Fibroblast of villous mesenchyme (primary cell): ENCODE measurements around the genes SLC40A1 and NAB1.

GRCh38 chr2:188994419-188994900 is 20.3 kb downstream of the COL3A1 start:
- CAGE, long polyA plus RNA: no peak

DNA sequence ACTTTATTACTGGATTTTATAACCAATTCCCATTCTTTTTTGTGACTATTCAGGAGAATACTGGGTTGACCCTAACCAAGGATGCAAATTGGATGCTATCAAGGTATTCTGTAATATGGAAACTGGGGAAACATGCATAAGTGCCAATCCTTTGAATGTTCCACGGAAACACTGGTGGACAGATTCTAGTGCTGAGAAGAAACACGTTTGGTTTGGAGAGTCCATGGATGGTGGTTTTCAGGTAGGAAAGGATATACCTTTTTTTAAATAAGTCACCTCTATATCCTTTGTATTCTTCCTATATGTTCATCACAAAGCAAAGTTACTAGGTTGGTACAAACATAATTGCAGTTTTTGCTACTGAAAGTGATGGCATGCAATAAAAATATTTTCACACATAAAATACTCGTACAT is 36.0 kb downstream of the COL3A1 start:
- CAGE, long polyA plus RNA: no peak

DNA sequence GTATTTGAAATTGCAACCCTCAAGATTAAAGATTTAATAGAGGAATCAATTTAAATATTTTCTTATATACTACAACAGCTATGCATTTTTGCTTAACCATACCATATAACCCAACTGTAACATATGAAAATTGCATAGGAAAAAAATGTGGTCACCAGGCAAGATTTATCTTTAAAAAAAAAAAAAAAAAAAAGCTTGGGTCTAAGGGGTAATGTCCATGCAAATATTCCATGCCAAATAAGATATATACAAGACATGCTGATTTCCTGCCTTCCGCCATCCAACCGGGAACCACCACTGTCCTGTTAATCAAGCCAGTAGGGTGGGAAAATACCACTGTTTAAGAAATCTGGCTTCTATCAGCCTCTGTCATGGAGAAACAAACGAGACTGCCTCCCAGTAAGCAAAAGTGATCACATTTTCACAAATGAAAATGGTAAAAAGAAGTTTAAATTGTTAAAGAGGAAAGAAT is 988 bp downstream of the COL5A2 start:
- CAGE, long polyA plus RNA: no peak

DNA sequence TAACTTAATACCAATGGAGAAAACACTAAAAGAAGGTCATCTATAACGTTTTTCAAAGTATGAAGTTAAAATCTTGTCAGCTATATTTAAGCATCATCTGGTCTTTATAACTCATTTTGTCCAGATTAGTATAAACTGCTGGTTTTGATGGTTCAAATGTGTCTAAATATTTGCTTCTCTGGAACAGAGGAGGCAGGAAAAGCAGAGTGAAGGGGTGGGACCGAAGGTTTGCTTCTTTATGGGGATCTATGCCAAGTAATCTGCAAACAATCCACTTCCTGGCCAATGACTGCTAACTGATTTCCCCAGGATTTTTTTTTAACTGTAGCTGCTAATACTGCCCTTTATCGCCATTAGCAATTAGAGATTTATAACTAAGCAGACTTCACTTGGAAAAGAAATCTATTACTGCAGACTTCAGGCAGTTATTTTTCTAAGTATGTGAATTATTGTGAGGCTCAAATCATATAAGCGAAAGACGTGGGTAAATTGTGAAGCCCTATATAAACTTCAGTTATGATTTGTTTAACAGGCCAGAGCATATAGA is 31.2 kb upstream of the COL5A2 start:
- CAGE, long polyA plus RNA: no peak

DNA sequence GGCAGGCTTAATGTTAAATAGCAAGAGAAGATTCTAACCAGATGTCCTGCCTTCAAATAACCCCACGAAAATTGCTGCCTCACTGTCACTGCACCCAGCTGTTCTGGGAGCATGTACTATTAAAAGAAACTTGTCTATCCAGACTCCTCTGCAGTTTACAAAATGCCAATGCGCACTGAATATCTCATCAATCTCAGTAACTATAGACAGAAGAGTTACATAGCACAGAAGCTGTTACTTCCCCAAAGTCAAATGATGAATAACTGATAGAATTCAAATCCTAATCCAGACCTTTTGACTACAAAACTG is 43.9 kb downstream of the WDR75 start:
- CAGE, long polyA plus RNA: no peak

- CAGE, long polyA plus RNA: no peak
Measured at GRCh38 chr2:189533123-189533791, 47.3 kb downstream of the SLC40A1 start.

- CAGE, long polyA plus RNA: no peak
Measured at GRCh38 chr2:189569234-189570081, 11.1 kb downstream of the SLC40A1 start.

- CAGE, long polyA plus RNA: no peak
Measured at GRCh38 chr2:189580533-189581261, at the start of gene SLC40A1. Gene SLC40A1, minus strand, starts transcription at chr2:189580786.

DNA sequence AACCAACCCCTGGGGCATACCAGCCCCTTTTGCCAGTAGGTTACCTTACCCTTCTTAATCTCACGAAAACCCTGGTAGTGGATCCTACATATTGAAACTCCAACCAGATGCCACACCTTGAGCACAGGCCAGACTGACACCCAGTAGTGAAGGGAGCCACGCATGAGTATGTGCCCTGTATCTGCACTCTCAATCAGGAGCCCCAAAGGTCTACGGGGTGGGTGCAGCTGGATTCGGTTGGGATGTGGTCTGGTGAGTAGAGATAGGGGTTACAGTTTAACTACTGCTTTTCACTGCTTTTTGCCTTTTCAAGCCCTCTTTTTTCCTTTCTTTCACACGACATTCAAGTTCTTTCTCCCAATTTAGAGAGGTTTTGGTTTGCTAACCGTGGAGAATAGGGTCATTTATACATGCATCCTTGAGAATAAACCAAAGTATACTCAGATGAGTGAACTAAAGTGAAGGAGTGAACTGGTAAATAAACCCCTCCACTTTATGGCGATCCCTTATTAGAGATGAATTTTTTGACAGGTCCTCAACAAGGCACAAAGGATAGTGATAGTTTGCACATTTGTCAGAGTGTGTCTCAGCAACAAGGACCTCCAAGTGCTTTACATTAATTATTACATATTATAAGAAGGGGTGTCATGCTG is 1.4 kb upstream of the SLC40A1 start:
- CAGE, long polyA plus RNA: no peak

- CAGE, long polyA plus RNA: no peak
Measured at GRCh38 chr2:189661916-189662397, 698 bp downstream of the ASDURF start.

DNA sequence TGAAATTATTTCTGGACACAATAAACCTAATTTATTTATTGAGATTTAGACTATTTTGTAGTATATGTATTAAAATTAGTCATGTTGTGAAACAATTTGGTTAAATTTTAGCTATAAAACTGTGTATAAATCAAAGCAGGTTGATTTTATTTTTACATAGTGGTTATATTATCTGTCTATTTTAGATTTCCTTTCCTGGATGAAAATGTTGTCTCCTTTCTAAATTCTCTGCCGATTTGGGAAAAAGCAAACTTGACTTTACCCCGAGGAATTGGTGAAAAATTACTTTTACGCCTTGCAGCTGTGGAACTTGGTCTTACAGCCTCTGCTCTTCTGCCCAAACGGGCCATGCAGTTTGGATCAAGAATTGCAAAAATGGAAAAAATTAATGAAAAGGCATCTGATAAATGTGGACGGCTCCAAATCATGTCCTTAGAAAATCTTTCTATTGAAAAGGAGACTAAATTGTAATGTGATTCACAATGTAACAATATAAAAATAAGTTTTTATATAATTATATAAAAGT is 4.2 kb upstream of the ANKAR start:
- CAGE, long polyA plus RNA: no peak

DNA sequence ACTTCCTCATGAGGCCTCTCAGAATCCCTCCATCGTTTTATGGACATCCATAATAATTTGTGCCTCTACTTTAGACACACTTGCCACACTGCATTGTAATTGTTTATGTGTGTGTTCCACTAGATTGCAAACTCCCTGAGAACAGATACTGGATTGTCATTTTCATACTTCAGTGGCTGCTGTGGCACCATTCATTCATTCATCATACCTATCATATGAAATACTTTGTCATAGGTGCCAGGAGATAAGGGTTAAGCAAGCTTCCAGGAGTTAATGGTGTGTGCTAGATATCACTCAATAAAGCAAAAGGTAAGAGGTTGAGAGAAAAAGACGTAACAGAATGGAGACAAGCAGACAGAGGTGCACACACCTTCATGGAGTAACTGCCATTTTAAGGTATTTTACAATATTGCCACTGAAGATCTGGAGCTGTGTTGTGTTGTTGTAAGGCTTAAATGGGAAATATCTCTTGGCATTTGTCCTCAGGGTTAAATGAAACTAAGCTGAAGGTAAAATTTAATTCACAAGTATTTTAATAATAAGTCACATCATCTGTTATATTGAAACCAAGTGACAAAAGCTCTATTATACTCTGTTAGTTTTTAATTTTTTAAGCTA is 55.2 kb downstream of the C2orf88 start:
- CAGE, long polyA plus RNA: no peak

DNA sequence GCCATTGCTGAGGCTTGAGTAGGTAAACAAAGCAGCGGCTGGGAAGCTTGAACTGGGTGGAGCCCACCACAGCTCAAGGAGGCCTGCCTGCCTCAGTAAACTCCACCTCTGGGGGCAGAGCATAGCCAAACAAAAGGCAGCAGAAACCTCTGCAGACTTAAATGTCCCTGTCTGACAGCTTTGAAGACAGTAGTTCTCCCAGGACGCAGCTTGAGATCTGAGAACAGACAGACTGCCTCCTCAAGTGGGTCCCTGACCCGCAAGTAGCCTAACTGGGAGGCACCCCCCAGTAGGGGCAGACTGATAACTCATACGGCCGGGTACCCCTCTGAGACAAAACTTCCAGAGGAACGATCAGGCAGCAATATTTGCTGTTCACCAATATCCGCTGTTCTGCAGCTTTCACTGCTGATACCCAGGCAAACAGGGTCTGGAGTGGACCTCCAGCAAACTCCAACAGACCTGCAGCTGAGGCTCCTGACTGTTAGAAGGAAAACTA is 62.9 kb downstream of the NEMP2 start:
- CAGE, long polyA plus RNA: no peak

DNA sequence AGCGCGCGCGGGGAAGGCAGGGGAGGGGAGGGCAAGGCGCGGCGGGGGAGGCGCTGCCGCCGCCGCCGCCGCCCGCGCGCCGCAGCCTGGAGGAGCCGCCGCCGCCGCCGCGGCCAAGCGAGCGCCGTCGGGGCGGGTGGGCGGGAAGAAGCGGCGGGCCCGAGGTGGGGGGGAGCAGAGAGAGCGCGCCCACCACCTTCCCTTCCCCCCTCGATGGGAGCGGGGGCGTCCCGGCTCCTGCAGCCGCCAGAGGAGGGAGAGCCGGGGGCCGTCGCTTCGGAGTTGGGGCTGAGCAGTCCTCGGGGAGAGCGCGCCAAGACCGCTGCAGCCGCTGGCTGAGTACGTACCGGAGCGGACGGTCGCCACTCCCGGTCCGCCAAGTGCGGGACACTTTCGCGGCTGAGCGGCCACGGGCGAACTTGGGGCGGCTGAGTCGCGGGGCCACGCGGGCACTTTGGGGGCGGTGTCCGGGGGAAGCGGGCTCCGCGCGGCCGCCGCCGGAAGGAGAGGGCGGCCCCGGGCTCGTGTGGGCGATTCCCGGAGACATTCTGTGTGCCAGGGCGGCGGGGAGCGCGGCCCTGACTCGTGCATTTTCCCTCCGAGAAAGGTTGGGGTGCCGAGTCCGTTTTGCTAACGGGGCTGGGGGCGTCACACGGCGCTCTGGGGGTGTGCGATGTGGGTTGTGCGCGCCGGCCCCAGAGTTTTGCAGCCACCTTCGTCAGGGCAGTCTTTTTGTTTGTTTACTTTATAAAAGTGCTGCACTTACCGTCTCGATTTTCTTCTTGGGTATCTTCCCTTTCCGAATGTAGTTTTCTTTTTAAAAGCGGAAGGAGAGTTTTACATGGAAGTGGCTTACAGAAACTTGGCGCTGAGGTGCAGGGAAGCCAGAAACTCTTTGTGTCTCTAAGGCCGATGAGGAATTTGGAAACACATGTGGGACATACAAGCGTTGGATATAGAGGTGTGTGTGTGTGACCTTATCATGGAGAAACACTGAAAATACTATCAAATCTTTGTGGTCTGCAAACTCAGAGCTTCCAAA is at the start of gene NAB1:
Gene NAB1, plus strand, starts transcription at position 62 of the 1,042 bp plus-strand sequence.
- CAGE, long polyA plus RNA: no peak

DNA sequence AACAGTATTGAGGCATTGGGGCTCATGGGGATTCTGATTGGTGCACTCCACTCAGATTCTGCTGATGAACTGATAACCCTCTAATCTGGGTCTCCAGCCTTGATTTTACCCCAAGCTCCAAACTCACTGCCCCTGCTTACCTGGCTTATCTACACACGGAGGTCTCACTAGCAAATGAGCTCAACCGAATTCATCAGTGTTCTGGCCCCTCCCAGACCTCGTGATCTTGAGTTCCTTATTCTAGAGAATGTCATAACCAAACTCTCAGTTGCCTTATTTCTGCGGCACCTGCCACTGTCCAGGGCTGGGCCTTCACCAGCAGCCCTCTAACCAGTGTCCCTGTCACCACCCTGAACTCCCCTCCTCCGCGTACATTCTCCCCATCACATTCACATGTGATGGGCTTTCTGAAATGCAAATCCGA is 30.9 kb downstream of the NAB1 start:
- CAGE, long polyA plus RNA: no peak

GRCh38 chr2:190683777-190684215 is 34.9 kb downstream of the NAB1 start:
- CAGE, long polyA plus RNA: no peak

DNA sequence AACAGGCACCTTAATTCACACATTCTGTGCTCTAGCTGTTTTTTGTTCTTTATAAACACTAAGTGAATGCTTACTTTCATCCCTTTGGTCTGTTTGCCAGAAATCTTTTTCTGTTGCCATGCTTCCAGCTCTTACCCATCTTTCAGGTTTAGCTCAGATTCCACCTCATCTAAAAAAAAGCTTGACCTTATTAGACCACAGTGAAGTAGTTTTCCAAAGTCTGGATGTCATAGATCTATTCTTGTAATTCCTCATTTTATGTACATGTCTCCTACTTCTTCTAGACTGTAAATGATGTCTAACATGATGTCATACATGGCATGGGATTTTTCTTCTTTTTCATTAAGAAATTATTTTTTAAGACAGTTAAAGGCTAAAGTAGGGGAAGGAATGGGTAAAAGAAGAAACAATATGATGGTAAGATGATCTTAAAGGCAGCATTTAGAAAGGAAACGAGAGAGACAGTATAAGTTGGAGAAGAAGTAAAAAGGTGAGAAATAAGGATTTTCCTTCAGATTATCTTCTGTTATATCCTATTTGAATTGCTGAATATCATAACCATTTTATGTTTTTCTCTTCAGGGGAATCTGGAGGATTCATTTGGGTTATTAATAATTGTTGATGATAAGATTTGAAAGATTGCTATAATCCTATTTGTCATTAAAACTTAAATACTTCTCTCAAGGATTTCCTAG is 11.3 kb downstream of the GLS start:
- CAGE, long polyA plus RNA: no peak

GRCh38 chr2:190906362-190906809 is 25.8 kb downstream of the GLS start:
- CAGE, long polyA plus RNA: no peak

DNA sequence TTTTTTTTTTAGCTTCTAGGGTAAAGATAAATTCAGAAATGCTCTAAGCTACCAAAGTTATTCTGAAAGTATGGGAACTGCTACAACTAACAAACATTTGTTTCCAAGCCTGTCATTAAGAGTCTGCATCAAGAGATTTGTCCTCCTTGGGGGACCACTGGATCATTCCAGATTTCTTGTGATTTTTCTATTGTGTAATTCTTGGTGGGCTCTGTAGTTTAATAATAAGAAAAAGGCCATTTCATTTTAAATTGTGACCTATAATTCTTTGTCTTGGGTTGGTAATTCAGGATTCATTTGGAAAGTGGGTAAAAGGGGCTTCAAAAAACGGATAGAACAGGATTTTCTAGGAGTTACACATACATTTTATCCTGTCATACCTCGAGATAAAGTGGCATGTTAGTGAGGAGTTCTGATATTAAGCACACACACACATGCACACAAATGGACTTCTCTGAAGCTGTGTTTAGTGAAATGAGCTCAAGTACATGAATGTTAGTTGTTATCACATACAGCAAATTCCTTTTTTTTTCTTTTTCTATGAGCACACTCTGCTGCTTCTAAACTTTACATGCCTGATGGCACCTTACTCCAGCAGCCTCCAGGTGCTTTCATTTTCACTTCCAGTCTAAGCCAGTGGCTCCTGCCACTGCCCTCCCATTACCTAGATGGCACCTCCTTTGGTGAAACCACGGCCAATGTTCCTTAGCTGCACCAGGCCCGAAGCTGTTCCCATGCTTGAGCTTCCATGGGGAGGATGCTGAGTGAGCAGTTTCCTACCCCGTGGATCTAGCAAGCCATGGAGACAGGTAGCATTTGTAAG is 49.9 kb downstream of the STAT1 start:
- CAGE, long polyA plus RNA: no peak

DNA sequence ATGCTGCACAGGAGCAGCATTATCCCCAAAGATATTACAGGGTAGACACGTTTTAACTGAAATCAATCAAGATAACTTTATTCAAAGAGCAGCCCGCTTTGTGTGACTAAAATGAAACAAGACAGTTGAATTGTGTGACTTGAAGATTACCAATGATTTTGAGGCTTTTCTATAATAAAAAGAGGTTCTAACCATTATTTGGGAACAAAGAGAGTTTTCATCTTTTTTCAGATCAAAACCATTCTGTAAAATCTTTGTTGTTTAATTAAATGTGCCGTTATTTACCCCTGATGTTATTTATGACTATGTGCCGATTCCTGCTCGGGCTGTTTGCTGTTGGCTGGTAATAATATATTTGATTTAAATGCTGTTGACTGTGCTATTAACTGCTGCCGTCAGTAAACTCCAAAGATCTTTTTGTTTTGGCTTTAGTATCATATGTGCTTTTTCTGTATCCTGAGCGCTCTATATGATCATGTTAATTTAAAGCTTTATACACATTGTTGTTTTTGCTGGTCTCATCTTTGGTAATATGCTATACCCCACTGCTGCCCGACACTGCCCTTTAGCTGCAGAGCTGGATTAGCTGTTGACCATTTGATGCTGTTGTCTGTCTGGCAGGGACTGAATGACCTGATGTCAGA is 49.1 kb downstream of the STAT1 start:
- CAGE, long polyA plus RNA: no peak